Iris pigment epithelial cell (primary cell): ENCODE measurements around a stretch of chr16.

- RRBS = no CpG with 5 or more reads among the region's 11 CpGs
Measured at GRCh38 chr16:17366769-17367543, 103.8 kb downstream of the XYLT1 start.

GRCh38 chr16:17368762-17369359 is 101.9 kb downstream of the XYLT1 start:
- RRBS = no CpG with 5 or more reads among the region's 6 CpGs

DNA sequence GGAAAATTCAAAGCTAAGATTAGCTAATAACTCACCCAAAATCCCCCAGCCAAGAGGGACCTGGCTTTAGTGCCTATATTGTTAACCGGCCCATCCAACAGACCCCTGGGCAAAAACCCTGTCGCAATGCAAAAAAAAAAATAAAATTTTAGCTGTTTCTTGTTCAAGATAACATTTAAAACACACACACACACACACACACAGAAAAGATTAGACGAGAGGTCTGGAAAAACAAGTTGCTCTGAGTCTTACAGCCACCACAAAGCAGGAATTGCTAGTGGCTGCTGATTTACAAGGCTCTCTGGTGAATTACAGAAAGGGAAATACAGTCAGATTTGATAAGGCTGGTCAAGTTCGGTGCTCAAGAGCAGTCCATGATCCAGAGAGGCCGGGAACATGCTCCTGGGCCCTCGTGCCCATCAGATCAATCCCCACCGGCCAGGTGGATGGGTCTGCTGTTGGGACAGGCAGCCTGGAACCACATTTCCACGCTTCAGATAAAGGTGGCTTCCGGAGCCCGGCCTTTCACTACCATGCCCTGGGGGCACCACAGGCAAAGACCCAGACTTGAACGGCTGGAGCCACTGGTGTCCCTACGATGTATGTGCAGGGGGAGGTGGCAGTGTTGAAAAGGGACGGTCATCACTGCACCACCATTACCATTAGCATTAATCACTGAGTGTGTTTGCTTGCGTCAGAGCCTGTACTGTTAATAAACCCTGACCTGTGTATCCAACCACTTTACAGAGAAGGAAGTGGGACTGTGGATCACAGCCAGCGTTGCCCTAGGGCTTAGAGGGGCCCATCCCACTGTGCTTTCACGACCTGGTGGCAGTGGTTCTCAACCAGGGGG is 95.2 kb downstream of the XYLT1 start:
- RRBS = 37% methylated on average over 4 of the region's 16 CpGs

DNA sequence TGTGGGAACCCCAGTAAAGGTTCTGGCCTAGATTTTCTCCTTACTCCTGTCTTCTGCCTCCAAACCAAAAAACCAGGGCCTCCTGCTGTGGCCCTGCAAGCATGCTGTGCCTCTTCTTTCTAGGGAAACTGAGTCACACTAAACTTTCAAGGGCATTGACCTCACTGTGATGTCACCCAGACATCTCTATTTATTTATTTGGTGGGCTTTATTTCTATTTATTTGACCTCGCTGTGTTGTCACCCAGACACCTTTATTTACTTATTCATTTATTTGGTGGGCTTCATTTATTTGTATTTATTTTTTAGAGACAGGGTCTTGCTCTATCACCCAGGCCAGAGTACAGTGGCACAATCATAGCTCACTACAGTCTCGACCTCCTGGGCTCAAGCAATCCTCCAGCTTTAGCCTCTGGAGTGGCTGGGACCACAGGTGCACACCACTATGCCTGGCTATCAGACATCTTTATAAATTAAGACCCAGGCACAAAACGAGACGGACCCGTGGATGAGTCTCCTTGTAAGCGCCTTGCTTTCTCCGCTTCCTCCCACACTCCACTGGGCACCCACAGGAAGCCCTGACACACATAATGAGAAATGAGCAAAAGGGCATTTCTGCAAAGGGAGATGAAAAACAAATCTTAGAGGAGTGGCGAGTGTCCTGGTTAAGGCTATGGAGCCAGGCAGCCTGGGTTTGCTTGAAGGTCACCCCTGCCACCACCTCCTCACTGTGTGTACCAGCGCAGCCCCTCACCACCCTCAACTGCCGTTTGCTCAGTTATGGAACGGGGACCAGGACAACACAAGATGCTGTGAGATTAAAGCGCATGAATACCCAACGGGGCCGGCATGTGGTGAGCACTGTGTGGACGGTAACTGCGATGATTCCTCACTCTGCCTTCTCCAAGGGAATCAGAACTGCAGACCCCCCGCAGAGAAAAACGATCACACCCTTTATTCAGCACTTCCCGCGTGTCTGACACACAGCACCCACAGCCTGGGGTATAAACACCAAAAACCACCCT is 56.4 kb downstream of the XYLT1 start:
- RRBS = no CpG with 5 or more reads among the region's 20 CpGs

- RRBS = no CpG with 5 or more reads among the region's 19 CpGs
Measured at GRCh38 chr16:17416231-17417076, 54.3 kb downstream of the XYLT1 start.

DNA sequence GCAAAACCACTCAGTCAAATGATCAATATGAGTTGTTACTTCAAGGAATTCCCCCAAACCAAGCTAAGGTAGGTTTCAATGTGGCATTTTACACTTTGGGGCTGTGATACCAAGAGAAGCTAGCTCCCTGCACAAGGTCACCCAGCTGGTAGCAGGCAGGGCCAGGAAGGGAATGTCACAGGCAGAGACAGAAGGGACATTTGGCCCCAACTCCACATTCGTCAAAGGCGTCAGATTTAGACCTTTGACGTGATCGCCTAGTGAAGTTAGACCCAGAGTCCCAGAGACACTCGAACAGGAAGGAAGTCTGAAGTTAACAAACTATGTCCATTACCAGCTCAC is 5.5 kb upstream of the SMG1 start:
- RRBS = no CpG with 5 or more reads among the region's 5 CpGs

DNA sequence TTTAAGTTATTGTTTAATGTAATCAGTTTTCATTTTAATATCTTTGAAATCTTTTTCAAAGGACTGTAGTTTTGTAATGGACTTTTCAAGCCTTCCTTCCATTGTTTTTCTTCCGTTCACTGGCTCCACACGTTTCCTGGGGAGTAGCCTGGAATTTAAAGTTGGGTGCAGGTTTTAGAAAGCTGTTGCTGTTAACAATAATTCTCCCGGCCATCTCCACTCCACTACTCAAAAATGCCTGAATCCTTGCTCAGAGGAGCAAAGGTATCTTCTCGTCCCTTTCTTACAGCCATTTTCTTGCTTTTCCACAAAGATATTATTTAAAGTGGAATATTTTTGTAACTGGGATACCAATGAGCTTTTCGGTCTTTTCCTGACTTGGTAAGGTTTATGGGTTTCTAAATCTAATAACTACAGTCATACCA is 4.7 kb upstream of the COQ7 start:
- RRBS = no CpG with 5 or more reads among the region's 5 CpGs

DNA sequence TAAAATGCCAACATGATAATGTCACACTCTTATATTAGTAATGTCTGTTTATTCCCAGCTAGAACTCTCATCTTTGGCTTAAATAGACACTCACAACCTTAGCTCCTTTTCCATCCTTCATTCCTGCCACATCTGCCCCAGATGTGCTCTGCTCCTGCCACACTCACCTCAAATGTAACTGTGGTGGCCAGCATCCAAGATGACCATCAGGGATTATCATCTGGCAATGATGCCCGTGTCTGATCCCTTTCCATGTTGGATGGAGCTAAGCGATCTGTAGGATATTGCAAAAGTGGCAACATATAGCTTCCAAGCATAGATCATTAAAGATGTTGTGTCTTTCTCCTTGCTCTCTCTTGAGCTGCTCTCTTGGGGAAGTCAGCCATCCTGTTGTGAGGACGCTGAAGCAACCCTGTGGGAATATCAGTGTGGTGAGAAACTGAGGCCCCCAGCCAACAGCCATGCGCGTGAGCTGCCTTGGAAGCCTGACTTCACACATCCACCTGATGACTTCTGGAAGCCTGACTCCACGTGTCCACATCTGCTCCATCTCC is 36.3 kb upstream of the TMC5 start:
- RRBS = no CpG with 5 or more reads among the region's 6 CpGs

DNA sequence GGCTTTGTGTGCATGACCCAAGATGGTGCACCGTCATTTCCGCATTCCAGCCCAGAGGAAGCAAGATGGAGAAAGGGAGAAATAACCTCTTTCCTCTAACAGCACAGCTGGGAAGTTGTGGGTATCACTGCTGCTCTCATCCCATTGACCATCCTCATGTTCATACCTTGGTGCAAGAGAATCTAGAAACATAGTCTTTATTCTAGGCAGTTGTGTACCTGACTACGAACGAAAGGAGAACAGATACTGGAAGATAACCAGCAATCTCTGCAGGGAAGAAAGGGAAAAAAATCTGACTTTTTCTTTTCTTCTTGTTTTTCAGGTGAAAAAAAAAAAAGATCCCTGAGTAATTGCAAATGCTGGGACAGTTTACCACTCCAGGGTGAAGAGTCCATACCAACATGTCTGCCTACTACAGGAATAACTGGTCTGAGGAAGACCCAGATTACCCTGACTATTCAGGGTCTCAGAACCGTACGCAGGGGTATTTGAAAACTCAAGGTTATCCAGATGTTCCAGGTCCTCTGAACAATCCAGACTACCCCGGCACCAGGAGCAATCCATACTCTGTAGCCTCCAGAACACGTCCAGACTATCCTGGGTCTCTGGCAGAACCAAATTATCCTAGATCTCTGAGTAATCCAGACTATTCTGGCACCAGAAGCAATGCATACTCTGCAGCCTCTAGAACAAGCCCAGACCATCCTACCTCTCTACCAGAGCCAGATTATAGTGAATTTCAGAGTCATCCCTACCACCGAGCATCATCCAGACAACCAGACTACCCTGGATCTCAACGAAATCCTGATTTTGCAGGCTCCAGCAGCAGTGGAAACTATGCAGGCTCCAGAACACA is 22.2 kb downstream of the TMC5 start:
- RRBS = no CpG with 5 or more reads among the region's 10 CpGs

- RRBS = no CpG with 5 or more reads among the region's 26 CpGs
Measured at GRCh38 chr16:19555832-19556588, 507 bp downstream of the VPS35L start.

GRCh38 chr16:19627498-19627981 is 72.0 kb downstream of the VPS35L start:
- RRBS = no CpG with 5 or more reads among the region's 7 CpGs

DNA sequence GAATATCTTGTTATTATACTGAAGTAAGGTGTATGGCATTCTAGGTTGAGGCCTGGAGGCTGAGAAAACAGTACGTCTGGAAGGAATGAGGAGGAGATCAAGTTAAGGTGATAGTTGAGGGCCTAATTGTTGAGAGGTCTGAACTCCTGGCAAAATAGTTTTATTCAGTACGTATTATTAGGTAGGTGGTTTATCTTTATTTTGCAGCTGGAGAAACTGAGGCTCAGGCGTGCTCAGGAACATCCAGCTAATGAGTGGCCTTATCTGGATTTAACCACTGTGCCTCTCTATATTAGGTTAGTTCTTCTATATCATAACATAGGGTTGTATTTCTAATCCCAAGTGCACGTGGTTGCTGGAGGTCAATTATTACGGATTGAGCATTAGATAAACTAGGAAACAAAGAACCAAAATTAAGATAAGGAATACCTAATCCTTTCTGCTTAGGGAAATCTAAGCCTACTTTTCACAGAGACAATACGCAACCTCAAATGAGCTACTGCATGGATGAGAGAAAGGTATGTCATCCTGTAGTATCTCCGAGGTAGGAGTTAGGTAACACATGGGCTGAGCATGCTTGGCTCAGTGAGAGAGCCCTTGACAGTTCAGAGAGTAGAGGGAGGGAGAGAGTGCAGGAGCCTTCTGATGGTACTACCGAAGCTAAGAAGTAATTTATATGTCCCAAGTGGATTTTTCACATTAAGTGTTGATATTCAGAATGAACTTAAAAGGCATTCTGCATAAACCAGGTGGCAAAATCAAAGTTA is 59.1 kb downstream of the KNOP1 start:
- RRBS = no CpG with 5 or more reads among the region's 8 CpGs

DNA sequence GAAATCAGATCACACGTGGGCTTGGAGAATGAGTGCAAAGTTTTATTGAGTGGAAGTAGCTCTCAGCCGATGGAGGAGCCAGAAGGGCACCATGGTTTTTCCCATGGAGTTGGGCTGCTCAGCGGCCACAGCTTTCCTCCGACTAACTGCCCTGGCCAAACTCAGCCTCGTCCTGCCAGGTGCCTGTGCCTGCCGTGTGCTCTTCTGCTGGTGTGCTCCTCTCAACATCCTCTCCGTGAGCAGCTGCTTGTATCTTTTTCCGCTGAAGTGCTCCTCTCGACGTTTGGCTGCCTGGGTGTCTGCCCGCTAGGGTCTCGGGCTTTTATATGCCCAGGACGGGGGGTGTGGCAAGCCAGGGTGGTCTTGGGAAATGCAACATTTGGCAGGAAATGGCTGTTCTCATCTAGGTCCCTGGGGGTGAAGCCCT is 49.3 kb downstream of the IQCK start:
- RRBS = no CpG with 5 or more reads among the region's 13 CpGs

DNA sequence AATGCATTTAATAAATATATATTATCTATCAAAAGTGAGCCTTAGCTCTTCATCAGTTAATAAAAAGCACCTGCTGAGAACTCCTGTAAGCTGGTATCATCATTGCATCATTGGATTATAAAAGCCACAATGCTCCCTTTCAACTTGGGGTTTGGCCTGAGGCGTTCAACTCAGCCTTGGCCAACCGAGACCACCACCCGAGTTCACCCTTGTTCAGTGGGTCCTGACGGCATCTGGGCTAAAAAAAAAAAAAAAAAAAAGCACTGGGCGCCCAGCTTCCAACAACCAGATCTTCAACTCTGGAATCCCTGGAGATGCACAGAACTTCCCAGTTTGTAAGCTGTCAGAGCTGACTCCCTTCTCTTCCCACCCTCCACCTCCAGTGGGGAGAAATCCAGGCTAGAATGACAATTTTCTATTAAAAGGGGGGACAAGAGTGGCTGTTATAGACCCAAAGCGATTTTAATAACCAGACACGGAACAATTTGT is 27.1 kb downstream of the GPRC5B start:
- RRBS = no CpG with 5 or more reads among the region's 7 CpGs

- RRBS = no CpG with 5 or more reads among the region's 3 CpGs
Measured at GRCh38 chr16:20439781-20440230, 11.5 kb upstream of the ACSM2A start.

- RRBS = no CpG with 5 or more reads among the region's 3 CpGs
Measured at GRCh38 chr16:20574554-20574943, 1.6 kb downstream of the ACSM2B start.

- RRBS = no CpG with 5 or more reads among the region's 15 CpGs
Measured at GRCh38 chr16:20674929-20675602, 22.4 kb downstream of the ACSM1 start.

- RRBS = no CpG with 5 or more reads among the region's 5 CpGs
Measured at GRCh38 chr16:20791812-20792441, 14.3 kb downstream of the ERI2 start.

GRCh38 chr16:21159110-21160148 is 955 bp downstream of the LDAF1 start:
- RRBS = no CpG with 5 or more reads among the region's 33 CpGs